SJSA1 (cell line): ENCODE data around the genes CREB1 and CRYGB.

GRCh38 chr2:207504304-207505277 is 25.2 kb upstream of the CREB1 start:
- RAMPAGE, long total RNA = no peak

DNA sequence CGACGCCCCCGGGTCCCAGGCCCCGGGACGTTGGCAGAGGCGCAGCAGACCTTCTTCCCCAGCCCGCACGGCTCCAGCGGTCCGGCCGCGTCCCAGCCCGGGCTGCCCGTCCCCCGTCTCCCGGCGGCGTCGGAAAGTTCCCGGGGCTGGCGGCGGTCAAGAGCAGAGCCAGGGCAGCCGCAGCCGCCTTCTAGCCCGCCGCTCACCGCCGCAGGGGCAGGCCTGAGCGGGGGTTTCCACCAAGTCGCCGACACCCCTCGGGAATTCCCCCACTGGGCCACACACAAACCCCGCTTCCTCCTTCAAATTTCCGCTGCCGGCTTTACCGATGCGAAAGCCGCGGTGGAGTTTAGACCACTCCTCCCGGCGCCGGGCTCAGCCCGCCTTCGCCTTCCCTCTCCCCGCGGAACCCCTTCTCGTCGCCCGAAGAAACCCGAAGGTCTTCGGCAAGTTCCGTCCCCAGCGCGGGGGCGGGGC is 338 bp upstream of the CREB1 start:
- RAMPAGE, long total RNA = no peak

GRCh38 chr2:207529863-207530547 is at the start of gene CREB1:
TSS of gene CREB1 (plus strand) at chr2:207529962.
- RAMPAGE, long total RNA = no peak

GRCh38 chr2:207625632-207626374 is 609 bp upstream of the METTL21A start:
- RAMPAGE, long total RNA = no peak

DNA sequence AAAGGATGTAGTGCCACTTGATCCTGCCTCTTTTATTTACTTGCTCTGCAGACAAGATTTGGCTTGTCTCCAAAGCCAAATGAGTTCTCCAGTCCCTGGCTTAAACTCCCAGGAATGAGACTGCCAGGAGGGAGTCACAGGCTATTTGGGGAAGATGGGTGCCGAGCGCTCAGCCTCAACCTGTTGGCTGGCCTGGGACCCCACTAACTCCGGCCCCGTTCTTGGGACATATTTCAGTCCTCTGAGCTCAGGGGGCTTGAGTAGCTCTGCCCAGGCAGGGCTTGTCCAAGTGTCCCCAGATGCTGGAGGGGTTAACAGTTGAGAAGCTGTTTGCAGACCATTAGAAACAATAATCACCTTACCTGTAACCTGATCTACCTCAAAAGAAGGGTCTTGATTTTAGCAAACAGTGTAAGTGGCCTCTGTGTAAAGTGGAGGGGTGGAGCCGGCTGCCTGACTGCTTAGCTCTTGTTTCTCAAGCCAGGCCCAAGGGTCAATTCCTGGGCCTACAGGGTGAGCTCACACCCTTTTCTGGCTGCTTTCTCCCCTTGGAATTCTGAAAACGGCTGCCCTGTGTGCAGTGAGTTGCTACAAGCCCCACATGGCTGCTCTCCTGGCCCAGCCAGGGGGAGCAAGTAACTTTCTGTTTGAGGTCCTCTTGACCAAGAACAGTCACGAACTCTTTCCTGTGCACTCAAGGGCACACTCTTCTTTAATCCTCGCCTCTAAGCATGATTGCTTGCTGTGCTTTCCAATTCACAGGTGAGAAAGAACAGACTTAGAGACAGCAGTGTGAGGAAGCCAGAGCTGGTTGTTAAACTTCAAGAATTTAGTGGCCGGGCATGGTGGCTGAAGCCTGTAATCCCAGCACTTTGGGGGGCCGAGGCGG is 27.2 kb upstream of the FZD5 start:
- RAMPAGE, long total RNA = no peak

DNA sequence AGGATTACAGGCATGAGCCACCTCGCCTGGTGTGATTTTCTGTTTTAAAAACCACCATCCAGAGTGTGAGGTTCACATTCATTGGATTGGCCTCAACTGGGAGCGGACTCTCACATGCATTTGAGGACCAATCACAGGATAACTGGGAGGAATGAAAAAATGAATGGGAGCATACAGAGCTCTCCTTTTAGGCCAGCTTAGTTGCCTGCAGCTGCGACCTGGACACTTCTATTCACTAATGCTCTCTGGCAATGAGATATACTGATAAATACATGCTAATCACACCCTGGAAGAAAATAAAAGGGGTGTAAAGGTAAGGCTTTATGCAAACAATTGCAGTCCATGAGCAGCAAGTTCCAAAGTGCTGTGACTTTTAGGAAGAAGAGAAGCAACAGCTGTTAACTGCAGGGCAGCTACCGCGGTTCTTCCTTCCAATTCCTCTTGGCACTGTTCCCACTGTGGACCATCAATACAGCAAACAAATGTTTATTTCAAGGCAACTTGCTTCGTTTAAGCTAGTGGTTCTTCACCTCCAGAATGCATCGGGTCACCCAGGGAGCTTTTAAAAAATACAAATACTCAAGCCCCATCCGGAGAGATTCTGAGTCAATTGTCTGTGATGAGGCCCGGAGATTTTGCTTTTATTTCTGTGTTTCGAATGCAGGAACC is 49.6 kb upstream of the FZD5 start:
- RAMPAGE, long total RNA = no peak

DNA sequence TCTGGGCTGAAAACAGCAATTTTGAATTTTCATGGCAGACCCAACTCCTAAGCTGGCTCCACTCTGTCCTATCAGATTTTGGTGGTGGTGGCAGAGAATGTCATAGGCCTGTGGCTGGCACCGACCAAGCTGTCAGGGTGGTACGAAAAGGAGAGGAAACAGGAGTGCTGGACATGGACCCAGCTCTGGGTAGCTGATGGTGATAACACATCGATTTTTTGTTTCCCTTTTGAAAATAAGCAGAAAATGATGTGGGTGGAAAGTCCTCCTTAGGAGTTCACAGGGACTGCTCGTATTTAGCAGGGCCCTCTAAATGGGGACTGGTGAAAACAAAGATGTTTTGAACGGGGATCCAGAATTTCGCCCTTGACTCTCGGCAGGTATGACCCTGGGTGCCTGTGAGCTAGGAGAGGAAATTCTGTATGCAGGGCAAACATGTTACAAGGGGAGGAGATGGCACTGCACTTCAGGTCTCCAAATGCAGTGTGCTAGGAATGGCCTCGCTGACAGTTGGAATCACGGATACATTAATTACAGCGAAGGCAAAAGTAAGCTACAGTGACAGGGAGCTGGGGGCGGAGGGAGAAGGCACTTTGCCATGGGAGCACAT is 56.0 kb upstream of the FZD5 start:
- RAMPAGE, long total RNA = no peak

GRCh38 chr2:207844622-207844999 is 74.9 kb upstream of the FZD5 start:
- RAMPAGE, long total RNA = no peak

DNA sequence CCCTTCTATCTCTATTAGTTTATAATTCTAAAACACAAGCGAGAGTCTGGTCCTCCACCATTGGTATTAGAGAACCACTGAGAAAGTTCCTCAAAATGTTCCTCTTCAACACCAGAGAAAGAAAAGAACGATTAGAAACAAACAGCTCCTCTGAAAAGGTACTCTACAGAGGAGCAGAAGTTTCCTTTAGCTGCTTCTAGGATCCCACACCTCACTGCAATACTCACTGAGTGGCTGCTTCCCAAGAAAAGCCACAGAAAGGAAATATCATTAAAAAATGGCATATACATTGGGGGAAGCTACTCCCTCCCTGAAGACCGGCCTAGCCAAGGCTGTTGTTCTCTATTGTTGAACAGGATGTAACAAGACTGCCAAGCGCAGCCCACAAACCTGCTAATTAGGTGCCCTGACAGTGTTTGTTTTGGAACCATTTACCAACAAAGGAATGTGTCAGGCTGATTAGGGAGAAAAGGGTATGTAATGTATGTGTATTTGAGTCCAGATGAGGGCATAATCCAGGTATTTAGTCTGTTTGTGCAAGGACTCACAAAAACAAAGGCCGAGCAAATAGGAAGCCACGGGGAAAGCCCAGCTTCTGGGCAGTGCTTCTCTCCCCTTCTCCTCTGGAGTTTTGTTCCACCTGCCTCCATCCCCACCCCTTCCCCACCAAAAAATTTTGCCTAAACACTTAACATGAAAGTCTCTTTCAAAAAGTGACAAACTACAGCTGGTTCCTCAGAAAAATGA is 78.0 kb upstream of the FZD5 start:
- RAMPAGE, long total RNA = no peak

GRCh38 chr2:207869838-207870328 is 100.2 kb upstream of the FZD5 start:
- RAMPAGE, long total RNA = no peak

DNA sequence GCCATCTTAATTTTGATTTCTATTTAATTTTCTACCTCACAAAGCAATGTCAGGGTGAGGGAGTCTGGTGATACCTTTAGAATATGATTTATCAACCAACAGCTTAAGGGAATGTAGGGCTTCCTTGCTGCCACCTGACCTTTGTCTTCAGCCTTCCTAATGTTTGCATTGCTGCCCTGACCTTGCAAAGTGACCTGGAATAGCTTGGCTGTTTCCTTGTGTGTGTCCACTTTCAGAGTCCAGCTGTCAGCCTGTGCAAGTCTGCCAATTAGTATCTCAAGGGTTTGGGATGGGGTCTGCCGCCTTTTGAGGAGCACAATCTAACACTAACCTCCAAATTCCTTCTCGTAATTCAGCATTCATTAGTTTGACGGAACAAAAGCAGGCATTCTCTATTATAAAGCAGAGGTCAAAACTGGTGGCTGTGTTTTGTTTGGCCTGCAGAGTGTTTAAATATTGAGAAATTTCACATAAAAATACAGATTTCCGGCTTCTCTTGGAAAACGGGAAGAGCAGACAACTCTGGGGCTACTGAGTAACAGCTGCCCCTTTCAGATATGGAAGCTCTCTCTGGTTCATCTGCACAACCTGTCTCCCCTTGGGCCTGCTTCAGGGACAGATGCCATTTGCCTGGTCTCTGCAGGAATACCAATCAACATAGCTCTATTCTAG is 127.4 kb downstream of the PLEKHM3 start:
- RAMPAGE, long total RNA = no peak

DNA sequence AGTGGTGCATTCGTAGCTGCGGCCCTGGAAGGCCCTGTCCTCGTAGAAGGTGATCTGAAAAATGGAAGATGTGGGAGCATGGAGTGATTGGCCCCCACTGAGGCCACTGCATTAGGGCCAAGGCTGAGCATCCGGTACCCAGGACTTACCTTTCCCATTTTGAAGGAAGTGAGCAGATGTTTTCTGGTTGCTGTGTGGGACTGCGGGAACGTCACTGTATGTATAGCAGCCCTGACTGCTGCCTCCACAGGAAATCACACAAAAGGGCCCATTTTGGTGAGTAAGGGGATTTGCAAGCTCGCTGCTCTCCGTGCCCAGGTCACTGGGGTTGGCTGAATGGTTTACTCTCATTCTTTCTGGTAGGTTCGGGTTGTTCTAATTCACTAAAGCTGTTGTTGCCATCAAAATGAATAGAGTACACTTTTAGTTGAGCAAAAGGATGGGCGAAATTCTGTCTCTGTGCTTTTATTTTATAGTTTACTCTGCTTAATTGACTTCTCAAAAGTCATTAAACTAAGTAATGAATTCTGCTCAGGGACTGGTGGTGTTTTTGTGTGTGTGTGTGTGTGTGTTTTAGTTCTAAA is at the start of gene CRYGB:
CRYGB (minus strand) TSS at position 196 of the 584 bp plus-strand sequence.
- RAMPAGE, long total RNA = no peak

DNA sequence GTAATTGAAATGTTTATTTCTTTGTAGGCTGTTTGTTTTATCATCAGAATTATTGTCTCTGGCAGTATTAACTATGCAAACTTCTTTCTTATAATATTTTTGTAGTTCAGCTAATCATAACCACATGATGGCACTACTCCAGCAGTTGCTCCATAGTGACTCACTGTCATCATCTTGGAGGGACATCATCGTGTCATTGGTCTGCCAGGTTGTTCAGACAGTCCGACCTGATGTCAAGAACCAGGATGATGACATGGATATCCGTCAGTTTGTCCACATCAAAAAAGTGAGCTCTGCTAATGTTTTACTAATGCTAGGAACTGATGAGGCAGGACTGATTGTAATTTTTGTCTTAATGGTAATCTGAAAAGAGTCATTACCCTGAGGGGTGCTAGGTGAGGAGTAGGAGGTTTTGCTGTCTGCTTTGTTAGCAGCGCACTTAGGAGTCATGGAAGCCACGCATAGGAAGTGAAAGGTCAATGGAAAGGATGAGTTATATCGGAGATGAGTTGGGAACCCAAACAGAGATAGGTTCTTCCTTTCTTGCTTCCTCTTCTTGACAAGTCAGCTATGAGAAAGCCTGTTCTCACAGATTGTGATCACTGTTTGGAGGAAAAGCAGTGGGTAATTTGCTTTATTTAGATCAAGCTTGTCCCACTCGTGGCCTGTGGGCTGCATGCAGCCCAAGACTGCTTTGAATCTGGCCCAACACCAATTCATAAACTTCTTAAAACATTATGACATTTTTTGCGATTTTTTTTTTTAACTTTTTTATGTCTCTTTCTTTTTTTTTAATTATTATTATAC is 49.2 kb downstream of the PIKFYVE start:
- RAMPAGE, long total RNA = no peak

GRCh38 chr2:208463019-208463364 is 56.4 kb downstream of the PTH2R start:
- RAMPAGE, long total RNA = no peak

DNA sequence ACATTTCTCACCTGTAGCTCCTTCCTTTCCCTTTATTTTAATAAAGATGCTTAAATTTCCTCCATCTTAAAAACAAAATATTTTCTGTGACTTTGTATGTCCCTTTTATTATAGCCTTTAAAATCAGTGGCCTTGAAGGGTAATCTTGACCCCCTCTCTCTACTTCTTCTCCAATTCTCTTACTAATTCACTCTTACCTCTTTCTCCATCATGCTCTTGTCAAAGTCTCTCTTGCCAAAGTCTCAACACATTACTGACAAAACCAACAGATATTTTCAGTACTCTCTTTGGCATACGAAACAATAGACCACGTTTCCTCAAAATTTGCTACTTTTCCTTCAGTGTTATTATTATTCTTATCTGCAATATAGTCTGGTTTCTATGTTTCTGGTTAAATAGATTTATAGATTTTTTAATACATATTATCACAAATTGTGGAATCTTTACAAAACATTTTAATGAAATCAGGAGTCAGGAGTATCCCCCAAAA is 76.0 kb downstream of the KANSL1L start:
- RAMPAGE, long total RNA = no peak

DNA sequence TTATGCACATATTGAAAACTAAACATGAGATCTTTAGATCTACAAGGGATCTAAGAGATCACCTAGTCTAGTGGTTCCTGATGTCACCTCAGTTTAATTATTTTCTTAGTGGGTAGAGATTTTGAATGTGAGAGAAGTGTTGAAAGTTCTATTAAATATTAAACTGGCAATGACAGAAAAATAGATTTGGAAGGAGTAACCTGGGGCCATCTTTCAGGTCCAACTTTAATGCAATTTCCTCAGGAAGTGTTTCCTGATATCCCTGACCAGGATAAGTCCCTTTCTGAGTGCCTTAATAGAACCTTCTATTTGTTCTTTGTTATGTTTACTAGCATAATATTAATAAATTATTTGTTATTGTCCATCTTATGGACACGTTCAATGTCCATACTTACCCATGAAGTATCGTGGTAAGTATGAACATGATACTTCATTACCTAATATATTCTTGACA is 29.0 kb upstream of the CPS1 start:
- RAMPAGE, long total RNA = no peak

DNA sequence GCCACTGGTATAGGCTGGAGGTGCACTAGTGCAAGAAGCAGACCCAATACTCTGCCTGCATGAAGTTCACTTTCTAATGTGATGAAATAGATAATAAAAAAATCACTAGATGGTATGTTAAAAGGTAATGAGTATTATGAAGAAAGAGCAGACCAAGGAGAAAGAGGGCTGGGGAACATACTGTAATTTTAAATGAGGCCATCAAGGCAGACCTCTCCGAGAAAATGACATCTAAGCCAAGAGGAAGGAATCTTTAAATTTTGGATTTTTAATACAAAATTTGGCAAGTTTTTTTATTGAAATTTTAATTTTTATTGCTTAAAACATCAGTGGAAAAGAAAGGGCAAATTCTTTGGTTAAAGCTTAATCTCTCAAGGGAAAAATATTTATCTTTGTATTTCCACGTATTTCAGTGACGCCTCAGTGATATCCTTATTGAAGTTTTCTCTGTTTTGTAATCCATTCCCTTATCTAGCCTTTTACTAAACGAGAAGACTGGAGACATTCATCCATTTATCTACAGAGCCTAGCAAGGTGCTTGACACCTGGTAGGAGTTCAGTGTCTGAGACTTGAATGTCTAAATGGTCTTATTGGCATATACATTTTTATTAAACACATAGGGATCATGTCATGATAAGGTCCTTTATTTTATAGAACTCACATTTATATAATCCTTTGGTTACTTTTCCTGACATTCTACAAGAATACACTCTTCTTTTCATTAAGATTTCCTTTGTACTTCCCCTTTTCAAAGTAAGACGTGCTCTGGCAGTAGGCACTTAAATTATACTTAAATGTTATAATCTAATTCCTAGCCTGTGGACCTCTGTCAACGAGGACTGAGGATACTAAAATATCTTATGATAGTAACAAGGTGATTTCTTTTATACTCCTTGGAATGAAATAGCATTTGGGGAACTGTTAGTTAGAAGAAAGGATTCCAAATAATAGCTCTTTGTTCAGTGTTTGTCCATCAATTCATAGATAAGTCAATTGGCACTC is 13.0 kb downstream of the CPS1 start:
- RAMPAGE, long total RNA = no peak

GRCh38 chr2:211454654-211455010 is 898.2 kb downstream of the CPS1 start:
- RAMPAGE, long total RNA = no peak

GRCh38 chr2:212905459-212905686 is 246.0 kb downstream of the IKZF2 start:
- RAMPAGE, long total RNA = no peak

DNA sequence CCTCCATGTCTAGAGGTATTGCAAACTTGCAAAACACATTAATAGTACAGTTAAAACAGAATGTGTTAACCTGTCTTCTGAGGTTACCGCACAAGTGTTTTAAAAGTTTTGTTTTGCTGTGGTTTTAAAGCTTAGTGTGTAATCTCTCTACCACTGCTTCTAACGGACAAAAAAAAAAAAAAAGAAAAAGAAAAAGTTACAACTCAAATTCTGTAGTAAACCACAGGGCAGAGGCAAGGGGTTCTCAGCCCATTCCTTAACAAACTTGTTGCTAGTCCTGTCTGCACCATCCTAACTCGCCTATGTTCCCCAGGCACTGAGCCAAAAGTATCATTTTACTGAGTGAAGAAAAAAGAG is 47.3 kb downstream of the IKZF2 start:
- RAMPAGE, long total RNA = no peak